SK-N-DZ (cell line): ENCODE measurements around a stretch of chr3.

RAMPAGE:
- cytosol, long total RNA = no peak
- nucleus, long total RNA = no peak
Observed at GRCh38 chr3:196430989-196432266, 799 bp downstream of the UBXN7 start.

RAMPAGE:
- cytosol, long total RNA = no peak
- nucleus, long total RNA = no peak
Observed at GRCh38 chr3:196502822-196503371, 671 bp downstream of the RNF168 start.

GRCh38 chr3:196514937-196515240, 257 bp downstream of the SMCO1 start:
RAMPAGE:
- cytosol, long total RNA = no peak
- nucleus, long total RNA = no peak

GRCh38 chr3:196609487-196609845, 30.0 kb upstream of the NRROS start:
RAMPAGE:
- cytosol, long total RNA = no peak
- nucleus, long total RNA = no peak

GRCh38 chr3:196659940-196660956, 20.8 kb downstream of the NRROS start:
RAMPAGE:
- cytosol, long total RNA = no peak
- nucleus, long total RNA = no peak

DNA sequence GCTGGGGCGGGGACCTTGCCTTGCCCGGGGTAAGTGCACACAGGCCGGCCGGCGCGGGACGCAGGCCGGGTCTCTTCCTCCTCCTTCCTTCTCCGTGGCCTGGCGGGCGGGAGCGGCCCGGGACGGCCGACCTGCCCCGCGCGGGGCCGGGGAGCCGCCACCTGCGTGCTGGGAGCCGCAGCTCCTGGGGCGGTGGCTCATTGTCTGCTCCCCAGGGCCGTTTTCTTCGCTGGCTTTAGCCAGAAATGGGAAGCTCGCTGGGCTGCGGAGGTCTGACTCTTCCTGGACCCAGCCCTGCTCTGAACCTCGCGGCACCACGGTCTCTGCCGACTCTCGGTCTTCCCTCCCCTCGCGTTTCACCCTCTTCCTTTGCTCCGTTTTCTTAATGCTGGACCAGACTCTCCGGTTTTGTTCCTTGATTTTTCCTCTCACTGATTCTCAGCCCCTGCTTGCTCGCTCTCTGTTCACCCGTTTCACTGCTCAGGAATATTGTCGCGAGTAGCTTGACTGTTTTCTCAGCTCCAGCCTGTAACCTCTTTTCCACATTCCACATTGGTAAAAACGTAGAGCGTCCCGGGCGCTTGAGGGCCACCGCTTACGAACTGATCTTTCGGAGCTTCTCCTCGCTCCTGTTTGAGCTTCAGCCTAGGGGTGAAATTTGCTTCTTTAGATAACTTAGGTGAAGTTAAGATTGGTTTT, 621 bp downstream of the PAK2 start:
RAMPAGE:
- cytosol, long total RNA = no peak
- nucleus, long total RNA = no peak

RAMPAGE:
- cytosol, long total RNA = no peak
- nucleus, long total RNA = no peak
Observed at GRCh38 chr3:196927532-196928203, 14.7 kb downstream of the NCBP2 start.

RAMPAGE:
- cytosol, long total RNA = no peak
- nucleus, long total RNA = no peak
Observed at GRCh38 chr3:196941497-196942265, 647 bp downstream of the NCBP2 start.

RAMPAGE:
- cytosol, long total RNA = no peak
- nucleus, long total RNA = no peak
Observed at GRCh38 chr3:196989390-196990380, 21.1 kb upstream of the PIGZ start.

DNA sequence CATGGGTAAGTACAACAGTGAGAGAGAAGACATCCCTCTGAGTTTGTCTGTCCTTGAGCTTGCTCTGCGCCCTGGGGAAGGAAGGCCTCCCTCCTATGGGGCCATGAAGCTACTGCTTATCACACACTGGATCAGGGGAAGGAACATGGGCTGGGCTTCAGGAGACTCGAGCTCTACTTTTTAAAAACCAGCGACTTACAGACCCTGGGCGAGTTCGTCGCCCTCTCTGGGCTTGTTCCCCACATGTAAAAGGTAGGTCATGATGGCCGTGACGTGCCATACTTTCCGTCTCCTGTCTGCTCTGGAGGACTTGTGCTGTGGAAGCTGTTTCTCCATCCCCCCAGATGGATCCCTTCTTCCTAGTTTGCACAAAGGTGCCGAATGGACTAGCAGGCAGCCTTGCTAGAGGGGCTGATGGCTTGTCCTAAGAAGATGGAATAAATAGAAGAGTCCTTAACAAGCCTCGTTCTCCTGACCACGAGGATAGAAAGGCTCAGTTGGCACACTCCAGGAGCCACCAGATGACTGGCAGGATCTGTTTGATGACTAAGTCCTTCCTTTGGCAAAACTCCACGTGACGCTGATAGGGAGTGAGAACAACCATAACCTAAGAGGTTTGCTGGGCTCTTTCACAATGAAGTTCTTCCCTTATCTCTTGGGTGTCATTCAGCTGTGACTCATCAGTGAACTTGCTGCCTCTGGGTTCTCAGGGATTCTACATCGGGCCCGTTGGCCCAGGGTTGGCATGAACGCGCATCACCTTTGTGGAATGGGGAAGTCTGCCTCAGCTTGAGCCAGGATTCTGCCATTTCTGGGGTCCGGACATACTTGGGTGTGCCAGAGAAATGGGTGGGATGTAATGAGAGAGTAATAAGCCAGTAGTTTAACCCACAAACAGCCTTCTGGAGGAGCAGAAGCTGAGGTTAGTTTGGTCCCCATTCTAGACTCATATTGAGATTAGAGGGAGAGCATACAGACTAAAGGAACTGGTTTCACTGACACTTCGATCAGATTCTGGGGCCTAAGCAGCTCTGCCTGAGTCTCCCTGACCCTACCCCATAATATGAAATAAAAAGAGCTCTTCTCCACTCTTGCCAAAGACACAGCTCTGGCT, 1.7 kb upstream of the MELTF start:
RAMPAGE:
- cytosol, long total RNA = no peak
- nucleus, long total RNA = no peak

DNA sequence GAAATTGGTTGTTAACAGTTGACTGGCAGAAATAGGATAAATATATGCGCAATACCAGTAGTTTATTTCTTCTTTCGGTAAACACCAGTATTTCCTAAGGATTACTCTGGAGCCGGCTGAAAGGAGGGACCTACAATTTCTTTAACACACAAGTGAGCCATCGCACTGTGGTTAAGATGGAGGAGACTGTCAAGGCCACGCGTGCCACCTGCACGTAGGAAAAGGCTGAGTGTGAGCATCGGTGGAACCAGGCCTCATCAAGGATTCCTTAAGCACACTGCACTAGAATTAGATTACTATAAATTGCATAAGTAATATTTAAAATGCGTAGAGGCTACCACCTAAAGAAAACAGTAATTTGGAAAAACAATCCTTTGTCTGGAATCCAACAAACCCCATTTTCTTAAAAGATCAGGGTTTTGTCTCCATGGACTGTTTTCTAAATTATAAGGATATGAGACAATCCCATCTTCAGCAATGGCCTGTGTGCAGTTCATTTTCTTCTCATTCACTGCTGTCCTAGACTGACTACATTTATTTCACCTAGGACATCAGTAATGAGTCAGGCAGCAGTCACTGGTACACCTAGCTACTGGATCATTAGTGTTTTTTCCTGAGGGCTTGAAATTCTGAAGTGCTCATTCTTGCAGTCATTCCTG, 8.7 kb upstream of the MELTF start:
RAMPAGE:
- cytosol, long total RNA = no peak
- nucleus, long total RNA = no peak

DNA sequence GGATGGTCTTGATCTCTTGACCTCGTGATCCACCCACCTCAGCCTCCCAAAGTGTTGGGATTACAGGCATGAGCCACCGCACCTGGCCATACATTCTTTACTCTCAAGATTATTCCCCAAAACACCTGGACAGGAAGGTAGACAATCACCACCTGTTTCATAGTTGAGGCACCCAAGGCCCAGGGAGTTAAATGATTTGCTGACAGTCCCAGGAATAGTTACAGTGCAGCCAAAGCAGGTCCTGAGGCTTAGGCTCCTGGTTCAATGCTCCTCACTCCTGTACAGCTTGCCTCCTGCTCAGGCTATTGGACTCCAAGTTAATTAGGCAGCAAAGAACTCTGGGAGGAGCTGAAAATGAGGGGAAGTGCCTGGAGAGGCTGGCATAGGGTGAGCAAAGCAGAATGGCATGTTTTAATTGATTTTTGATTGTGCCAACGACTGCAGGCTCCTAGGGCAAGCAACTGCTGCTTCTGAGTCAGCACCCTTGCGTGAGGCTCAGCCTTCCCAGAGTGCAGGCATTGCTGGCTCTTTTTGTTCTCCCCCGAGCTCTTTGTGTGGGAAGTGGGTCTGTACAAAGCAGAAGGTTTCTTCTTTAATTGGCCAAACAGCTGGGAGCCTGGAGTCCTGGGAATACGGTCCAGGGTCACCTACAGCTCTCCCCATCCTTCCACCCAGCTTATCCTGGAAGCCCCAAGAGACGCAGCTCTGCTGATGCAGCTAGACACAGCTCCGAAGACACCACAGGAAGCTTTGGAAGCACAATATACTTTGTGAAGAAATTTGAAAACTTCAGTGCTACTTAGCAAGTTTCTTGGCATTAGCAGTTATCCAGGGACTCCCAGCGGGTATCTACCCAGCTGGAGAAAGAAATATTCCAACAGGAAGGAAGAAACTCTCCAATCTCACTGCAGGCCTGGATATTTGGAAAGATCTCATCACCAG, 77.0 kb downstream of the BDH1 start:
RAMPAGE:
- cytosol, long total RNA = no peak
- nucleus, long total RNA = no peak

GRCh38 chr3:197487670-197488355, 68.0 kb downstream of the BDH1 start:
RAMPAGE:
- cytosol, long total RNA = no peak
- nucleus, long total RNA = no peak

RAMPAGE:
- cytosol, long total RNA = no peak
- nucleus, long total RNA = no peak
Observed at GRCh38 chr3:197494847-197495255, 60.9 kb downstream of the BDH1 start.

DNA sequence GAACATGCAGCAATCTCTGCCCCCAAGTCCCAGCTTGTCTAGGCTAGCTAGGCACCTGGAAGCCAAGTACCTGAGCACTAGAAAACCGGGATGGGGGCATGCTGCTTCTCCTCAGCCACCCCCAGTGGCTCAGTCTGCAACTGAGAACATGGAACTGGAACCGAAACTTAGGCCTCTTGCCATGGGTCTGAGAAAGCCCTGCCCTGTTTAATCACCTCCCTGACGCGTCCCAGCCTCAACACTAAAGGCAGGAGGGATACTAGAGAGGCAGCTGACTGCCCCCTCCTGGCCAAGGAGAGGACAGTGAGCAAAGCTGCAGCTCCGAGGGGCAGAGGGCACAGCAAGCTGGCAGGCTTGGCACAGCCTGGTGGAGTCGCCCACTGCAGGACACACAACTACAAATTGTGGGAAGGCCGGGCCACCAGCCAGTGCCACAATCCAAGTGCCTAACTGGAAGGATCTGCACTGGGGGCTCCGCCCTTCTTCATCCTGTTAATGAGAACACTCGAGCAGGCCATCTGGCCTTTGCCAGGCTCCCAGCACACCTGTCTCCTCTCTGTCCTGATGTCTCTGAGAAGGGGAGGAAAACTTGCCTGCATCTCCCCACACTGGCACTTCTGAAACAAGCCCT, 53.8 kb downstream of the BDH1 start:
RAMPAGE:
- cytosol, long total RNA = no peak
- nucleus, long total RNA = no peak

DNA sequence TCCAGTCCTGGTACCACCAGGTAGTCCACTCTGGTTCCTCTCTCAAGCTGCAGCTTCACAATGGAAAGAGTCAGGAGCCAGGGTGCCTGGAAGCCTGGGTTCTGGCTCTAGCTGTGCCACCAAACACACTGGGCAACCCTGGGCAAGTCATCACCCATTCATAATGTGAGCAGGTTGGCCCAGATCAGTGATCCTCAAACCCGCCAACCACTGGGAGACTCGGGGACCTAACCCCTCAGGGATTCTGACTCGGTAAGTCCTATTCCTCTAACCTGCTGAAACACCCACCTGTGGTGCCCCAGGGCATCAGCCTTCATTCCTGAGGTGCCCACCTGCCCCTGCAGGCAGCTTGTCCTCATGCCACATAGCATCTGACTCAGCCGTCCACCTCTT, 9.2 kb downstream of the BDH1 start:
RAMPAGE:
- cytosol, long total RNA = no peak
- nucleus, long total RNA = no peak

DNA sequence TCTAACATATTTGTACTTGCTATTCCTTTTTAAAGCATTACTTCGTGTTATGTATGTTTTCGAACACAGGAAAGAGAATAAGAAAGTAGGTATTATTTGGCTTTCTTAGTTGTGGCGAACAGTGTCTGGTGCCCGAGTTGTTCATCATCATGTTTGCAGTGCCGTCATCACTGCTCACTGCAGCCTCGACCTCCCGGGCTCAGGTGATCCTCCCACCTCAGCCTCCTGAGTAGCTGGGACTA, 1.2 kb downstream of the LRCH3 start:
RAMPAGE:
- cytosol, long total RNA = no peak
- nucleus, long total RNA = no peak

DNA sequence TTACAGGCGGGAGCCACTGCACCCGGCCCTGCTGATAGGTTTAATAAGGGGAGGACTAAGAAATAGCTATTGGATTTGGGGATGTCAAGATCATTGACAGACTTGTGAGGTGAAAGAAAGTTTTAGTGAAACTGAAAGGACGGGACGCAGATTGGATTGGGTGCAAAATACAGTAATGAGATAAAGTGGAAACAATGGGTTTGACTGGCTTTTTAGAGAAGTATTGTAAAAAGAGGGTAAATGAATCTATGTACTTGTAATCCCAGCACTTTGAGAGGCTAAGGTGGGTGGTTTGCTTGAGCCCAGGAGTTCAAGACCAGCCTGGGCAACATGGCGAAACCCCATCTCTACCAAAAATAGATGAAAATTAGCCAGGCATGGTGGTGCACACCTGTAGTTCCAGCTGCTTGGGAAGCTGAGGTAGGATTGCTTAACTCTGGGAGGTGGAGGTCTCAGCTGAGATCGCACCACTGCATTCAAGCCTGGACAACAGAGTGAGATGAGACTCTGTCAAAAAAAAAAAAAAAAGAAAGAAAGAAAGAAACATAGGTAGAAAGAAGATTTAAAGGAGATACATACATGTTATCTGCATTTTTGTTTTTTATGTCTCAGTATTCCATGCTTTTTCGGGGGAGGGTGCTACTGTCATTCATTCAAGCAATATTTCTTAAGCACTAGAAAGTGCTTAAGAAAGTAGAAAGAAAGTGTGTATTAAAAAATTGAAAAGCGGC, 54.0 kb downstream of the LRCH3 start:
RAMPAGE:
- cytosol, long total RNA = no peak
- nucleus, long total RNA = no peak

DNA sequence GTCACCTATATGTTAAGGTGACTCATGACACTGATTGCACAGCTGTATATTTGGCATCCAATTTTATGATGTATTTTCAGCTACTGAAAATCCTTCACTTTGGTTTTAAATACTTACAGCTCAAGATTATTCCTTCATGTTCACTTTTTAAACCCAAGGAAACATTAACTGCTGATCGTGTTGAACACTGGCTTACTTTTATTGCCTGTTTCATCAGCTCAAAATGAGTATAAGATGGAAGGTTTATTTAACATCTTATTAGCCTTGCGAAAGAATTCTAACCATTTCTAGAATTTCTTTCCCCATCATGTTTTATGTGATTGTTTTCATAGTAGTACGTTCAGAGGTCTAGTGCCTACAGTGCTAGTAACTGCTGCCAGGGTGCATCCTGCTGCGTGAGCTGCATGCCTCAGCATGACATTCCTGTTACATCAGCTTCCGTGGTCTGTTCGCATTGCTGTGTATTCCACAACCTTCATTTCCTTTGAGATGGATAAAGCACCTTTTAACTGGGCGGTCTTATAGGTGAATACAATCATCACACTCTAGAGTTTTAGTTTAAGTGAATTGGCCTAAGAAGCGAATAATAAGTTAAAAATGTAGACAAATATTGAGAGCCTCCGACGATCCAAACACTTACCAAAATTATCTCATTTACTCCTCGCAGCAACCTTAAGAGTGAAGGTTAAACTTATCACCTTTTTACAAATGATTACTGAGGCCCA, 63.9 kb downstream of the LRCH3 start:
RAMPAGE:
- cytosol, long total RNA = no peak
- nucleus, long total RNA = no peak

DNA sequence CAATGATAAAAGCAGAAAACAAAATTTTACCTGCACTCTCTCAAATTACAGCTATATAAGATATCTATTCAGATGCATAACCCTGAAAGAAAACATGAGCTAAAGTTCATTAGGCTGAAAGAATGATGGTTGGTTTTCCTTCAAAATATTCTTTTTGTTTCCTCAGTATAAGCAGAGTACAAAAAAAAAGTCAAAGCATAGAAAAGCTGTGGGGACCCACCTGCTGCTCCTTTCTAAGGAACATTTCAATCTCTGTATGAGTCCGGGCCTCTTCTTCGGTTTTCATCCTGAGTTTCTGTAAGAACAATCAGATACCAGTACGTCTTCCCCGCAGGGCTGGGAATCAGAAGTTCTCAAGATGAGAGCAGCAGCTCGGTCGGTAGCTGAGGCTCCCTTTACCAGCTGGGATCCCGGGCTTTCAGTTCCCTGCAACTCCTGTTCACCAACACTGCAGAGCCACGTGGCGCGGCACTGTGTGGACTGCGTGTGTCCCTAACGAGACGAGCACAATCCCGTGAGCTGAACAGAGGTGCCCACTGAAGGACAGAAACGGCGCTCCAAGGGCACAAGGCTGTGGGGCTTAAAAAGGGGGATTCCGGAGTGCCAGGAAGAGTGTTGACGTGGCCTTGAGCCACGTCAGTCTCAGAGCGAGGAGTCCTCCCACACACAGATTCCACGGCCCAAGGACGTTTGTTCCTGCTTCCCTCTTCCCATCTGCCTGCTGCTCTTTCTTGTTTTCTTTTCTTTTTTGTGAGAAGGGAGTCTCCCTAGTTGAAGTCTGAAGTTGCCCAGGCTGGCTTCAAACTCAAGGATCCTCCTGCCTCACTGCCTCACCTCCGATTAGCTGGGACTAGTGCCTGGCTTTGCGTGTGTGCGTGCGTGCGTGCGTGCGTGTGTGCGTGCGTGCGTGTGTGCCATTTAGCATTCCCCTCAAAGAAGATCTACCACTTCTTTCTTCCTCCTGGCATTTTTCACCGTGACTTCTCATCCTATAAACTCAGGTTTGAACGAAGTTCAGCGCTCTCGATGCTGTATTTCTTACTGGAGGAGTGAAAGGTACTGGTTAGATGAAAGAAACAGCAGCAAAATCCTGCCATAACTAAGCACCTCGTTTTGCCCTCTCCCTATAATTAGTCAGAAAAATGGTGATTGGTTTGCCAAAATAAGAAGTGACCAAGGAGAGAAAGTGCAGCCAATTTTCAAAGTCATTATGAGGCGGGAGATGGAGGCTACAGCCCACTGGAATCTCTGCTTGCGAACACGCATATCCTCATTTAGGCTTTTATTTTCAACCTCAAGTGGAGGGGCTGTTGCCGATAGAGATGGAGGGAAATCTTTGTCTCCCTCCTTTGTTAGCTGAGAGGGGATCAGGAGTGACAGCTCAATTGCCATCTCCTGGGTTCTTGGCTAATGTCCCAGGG, 37.0 kb upstream of the RPL35A start:
RAMPAGE:
- cytosol, long total RNA = no peak
- nucleus, long total RNA = no peak